Pericardium (tissue), 1 donor: ENCODE measurements around a stretch of chr2.

GRCh38 chr2:41840481-41841658 is 207.0 kb upstream of the PKDCC start:
- RRBS, result 3% methylated on average over 11 of the region's 56 CpGs

DNA sequence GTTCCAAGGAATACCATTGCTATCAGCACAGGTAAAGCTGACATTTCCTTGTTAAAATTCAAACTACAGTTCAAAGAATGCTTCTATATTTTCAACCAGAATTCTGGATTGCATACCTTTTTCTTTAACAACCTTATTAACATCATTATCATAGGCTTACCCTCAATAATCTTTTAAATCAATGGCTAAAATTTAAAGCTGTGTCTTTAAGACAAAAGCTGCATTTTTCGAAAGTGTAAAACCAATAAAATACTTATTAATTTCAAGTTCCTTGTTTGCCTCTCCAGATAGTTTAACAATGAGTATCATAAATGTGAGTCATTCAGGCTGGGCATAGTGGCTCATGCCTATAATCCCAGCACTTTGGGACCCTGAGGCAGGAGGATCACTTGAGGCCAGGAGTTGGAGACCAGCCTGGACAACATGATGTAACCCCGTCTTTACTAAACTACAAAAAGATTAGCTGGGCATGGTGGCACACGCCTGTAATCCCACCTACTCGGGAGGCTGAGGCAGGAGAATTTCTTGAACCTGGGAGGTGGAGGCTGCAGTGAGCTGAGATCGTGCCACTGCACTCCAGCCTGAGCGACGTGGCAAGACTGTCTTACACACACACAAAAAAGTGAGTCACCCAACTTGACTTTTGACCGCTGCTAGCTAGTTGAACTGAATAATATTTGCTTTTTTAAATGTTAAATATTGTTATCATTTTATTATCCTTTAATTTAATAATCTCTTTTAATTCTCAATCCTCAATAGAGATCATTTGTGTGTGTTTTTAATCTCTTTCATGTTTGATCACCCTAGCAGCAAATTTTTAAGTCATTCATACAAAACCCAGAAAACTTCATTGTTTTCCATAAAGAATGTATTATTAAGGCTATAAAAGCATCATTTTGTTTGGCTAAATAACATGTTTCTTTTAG is 187.7 kb upstream of the PKDCC start:
- RRBS, result no CpG with 5 or more reads among the region's 8 CpGs

DNA sequence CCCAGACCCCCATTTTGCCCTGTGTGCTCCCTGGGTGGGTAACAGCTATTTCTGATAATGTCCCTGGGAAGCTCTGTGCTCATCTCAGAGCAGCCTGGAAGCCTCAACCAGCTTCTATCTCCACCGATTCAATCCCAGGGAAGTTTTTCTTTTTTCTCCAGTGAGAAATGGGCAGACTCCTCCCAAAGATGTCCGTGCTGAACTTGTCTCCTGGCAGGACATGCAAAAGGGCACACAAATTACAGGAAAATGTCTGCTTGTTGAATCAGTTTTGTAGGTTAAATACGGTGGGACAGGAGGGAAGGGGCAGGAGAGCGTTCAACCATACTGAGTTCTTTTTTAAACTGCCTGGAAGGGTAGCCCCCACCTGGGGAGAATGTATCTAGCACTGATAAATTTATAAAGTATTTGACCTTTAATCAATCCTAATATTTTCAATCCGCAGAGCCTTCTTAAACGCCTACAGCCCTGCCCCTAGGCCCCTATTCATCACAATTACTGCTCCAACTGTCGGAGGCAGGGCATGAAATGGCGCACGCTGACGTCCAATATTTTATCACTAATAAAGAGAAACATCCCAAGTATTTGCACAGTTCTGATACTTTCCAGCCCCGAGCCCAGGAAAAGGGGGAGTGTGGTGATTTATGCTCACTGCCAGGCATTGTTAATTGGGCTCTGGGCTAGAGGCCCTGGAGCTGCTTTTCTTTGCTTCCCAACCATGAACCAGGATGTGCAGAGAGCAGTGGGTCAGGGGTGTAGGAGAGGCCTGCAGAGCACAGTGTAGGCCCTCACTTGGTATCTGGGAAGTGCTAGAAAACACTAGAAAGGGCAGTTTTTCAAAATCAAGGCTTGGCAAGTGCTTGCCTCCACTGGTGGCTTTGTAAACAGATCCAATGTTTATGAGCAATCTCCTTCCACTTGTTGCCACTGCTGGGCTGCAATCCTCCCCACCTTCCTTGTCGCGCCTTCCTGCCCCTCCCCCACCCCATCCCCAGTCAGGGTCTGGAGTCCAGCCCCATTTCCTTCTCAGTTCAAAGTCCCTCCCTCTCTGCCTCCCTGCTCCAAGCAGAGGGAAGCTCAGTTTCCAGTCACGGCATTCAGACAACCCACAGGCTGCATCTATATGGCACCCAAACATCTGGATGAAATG is 84.2 kb upstream of the PKDCC start:
- RRBS, result no CpG with 5 or more reads among the region's 14 CpGs

GRCh38 chr2:42048495-42049462 is 958 bp downstream of the PKDCC start:
- RRBS, result 10% methylated on average over 18 of the region's 52 CpGs

- RRBS, result no CpG with 5 or more reads among the region's 7 CpGs
Measured at GRCh38 chr2:42050589-42051364, 3.0 kb downstream of the PKDCC start.

DNA sequence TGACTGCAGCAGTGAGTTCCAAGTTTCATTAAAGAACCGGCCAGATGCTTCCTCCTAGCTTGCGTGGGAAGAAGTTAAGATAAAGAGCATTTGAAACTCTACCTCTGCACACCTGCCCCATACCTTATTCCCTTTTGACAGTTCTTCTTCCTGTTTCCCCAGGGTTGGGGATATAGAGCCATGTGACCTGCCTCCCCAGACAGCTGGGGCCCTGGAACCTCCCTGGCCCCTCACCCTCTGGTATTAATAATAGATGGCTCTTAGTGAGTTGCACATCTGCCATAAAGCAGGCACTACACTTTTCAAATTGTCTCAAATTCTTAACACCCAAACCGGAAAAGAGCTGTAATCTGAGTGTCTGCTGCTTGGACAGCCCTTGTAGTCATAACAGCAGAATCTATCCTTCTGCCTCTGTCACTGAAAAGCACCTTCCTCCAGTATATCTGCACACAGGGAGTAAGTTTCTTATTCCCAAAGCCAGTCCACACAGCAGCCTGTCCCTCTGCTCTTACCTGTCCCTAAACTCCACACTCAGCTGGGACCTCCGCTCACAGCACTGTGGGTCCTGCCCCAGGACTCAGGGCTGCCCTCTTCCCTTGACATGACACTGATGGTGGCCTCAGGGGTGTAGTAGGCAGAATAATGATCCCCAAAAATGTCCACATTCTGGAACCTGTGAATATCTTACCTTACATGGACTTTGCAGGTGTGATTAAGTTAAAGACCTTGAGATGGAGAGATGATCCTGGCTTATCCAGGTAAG is 39.9 kb upstream of the EML4 start:
- RRBS, result no CpG with 5 or more reads among the region's 4 CpGs

GRCh38 chr2:42171603-42172053 is 2.5 kb downstream of the EML4 start:
- RRBS, result no CpG with 5 or more reads among the region's 1 CpG

DNA sequence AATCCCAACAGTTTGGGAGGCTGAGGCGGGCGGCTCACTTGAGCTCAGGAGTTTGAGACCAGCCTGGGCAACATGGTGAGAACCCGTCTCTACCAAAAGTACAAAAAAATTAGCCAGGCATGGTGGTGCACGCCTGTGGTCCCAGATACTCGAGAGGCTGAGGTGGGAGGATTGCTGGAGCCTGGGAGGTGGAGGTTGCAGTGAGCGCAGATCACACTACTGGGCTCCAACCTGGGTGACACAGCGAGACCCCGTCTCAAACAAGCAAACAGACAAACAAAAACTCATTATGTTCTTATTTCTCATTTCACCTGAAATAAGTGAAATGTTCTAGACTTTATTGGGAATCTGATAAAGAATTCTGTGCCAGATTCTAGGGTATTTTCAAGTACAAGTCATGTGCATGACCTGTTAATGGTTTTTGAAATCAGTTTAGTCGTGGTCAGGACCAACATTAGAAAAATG is 8.2 kb downstream of the EML4 start:
- RRBS, result no CpG with 5 or more reads among the region's 9 CpGs

GRCh38 chr2:42189703-42190570 is 20.8 kb downstream of the EML4 start:
- RRBS, result no CpG with 5 or more reads among the region's 5 CpGs

DNA sequence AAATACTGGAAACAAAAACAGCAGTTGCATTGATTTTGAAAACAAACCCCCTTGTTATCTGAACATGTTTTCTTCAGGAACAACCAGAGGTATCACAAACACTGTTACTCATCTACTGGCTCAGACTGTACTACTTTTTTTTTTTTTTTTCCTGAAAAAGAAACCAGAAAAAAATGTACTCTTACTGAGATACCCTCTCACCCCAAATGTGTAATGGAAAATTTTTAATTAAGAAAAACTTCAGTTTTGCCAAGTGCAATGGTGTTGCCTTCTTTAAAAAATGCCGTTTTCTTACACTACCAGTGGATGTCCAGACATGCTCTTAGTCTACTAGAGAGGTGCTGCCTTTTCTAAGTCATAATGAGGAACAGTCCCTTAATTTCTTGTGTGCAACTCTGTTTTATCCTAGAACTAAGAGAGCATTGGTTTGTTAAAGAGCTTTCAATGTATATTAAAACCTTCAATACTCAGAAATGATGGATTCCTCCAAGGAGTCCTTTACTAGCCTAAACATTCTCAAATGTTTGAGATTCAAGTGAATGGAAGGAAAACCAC is 30.5 kb downstream of the COX7A2L start:
- RRBS, result no CpG with 5 or more reads among the region's 1 CpG

GRCh38 chr2:42368879-42369333 is 7.9 kb upstream of the COX7A2L start:
- RRBS, result no CpG with 5 or more reads among the region's 6 CpGs

DNA sequence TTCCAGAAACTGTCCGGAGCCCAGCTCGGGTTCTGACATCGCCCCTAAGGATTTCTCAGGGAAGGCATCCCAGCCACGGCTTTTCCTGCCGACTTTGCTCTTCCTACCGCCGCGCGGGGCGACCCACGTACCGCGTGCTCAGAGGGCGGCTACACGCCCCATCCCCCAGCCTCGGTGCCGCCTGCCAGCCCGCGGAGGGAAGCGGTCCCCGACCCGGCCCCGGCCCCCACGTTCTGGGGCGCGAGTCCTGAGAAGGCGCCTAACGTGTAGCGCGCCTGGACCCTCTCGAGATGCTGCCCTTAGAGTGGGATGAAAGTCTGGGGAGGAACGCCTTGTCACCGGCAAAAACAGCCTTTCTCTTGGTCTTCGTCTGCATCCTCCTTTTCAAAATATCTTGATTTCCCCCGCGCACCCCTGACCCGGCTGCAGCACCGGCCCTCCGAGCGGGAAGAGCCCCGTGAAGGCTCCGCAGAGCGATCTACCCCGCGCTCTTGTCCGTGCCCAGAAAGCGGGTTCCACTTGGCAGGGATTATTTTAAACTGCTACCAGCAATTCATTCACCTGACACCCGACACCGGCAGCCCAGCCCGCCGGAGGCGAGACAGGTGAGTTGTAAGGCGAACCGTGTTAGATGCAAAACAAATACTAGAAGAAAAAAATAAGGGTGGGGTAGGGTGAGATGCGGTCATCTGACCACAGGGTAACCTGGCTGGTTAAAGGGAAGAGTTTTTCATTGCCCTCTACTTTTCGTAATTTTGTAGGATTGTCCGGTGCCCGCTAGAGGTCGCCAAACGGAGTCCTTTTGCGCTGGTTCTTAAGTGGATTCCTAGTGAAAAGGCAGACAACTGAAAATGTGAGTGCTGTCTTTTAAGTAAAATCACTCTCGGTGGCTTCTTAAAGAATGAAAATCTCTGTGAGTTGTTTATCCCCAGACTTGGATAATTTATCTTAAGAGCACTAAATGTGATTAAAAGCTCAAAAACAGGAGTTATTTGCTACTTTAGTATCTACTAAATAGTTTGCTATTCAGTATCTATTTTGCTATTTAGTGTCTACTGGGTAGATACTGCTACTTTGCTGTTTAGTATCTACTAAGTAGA is 970 bp upstream of the KCNG3 start:
- RRBS, result 2% methylated on average over 5 of the region's 62 CpGs

DNA sequence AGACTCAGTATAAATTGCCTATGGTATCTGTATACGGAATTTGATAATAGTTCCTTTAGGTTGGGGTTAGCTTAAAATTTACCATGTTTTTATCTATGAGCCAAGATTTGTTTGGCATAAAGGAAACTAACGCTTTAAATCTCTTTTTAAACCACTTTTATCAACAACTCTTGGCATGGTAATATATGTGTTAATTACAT is 68.8 kb downstream of the MTA3 start:
- RRBS, result no CpG with 5 or more reads among the region's 2 CpGs

DNA sequence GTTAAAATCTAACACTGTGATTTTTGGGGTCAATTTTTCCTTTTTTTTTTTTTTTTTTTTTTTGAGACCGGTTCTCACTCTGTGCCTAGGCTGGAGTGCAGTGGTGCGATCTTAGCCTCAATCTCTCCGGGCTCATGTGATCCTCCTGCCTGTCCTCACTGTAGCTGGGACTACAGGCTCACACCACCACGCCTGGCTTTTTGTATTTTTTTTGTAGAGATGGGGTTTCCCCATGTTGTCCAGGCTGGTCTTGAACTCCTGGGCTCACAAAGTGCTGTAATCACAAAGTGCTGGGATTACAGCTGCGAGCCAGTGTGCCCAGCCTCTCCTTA is 2.9 kb upstream of the HAAO start:
- RRBS, result 98% methylated on average over 3 of the region's 5 CpGs

- RRBS, result no CpG with 5 or more reads among the region's 3 CpGs
Measured at GRCh38 chr2:42809525-42809763, 17.1 kb upstream of the HAAO start.

DNA sequence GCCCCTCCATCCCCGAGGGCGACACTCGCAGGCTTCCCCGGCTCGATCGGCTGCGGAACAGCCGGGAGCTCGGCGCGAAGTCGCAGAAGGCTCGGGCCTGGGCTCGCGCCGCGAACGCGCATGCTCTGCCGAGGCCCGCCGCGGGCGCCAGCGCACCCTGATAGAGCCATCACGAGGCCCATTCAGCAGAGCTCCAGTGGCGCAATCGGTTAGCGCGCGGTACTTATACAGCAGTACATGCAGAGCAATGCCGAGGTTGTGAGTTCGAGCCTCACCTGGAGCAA is 17.9 kb upstream of the HAAO start:
- RRBS, result 1% methylated on average over 4 of the region's 33 CpGs

DNA sequence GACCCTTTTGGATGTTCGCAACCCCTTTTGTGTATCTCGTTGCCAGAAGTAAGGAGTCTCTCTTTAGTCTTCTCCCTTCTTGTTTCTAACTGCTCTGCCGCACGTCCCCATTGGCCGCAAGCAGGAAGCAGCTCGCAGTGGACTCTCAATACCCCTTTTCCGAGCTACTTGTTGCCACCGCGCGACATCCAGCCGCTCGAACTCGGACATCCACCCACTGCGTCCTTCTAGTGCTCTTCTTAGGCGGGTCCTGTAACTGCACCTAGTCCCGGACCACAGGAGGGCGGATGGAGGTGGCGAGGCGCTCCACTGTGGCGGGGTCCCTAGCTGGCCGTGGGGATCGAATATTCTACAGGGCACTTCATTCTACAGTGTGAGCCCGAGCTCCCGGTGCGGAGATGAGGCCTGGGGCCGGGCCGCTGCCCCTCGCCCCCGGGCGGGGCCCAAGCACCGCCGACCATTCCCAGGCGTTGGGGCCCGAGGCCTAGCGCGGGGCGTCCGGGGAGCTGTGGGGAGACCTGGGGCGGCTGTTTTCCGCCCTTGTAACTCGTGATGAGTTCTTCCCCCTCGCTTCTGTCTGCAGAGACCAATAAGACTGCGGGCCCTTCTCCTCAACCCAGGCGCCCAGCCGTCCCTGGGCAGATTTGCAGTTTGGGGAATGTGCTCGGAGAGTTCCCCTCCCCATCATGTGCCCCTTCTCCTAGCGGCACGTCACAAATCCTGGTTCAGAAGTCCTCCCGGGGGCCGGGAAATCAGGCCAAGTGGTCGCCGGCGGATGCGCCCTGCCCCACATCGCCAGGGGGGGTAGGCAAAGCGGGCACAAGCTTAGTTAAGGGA is 18.5 kb upstream of the HAAO start:
- RRBS, result 2% methylated on average over 10 of the region's 56 CpGs

- RRBS, result no CpG with 5 or more reads among the region's 4 CpGs
Measured at GRCh38 chr2:42923680-42924065, 131.3 kb upstream of the HAAO start.

DNA sequence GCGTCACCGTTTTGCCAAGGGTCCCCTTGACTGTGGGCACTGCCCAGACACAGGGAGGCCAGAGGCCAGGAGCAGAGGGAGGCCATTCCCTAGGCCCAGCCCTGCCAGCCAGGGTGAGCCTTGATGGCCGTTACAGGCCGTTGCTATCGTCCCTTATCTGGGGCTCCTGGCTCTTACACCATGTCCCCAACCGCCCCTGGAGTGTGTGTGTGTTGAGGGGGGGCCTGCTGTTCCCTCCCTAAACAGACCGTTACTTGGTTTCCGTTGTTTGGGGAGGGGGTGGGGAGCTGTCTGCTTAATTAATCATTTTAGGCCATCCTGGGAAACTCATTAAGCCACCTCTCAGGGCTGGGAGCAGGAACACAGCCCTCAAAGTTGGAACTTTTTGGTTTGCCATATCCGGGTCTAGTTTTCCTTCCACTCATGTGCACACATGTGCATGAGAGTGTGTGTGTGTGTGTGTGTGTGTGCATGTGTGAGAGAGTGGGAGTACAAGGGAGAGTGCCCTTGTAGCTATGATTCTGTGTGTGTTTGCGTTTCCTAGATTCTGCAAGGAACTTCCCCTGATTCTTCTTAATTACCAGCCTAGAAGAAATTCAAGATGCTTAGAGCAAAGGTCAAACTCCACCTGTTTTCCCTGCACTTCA is 135.2 kb upstream of the HAAO start:
- RRBS, result no CpG with 5 or more reads among the region's 10 CpGs

DNA sequence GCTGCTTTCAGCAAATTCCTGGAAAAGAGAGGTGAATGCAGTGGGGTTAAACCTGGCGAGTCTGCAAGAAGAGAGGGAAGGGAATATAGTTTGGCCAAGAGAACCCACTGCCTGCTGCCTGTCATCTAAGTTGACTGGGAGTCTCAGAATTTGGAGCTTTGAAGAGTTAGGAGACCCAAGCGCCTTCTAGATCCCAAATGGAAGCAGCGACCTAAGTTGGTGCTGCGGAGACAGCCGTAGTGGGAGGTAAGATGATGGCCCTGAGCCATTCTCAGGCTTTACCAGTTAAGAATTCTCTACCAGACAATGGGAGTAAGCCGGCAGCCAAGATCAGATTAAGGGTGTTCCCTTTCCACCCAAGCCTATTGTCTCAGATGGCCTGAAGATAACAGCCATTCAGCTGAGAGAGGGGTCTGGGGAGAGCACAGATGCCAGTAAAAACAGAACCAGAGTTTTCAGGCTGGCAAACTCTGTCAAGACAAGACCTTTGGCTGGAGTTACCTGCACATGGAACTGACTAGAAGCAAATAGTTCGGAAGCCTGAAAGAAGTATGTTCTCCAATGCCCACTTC is 191.6 kb upstream of the HAAO start:
- RRBS, result no CpG with 5 or more reads among the region's 7 CpGs